Mesenchymal stem cell of Wharton's jelly (primary cell): ENCODE measurements around the gene RFTN1.

DNA sequence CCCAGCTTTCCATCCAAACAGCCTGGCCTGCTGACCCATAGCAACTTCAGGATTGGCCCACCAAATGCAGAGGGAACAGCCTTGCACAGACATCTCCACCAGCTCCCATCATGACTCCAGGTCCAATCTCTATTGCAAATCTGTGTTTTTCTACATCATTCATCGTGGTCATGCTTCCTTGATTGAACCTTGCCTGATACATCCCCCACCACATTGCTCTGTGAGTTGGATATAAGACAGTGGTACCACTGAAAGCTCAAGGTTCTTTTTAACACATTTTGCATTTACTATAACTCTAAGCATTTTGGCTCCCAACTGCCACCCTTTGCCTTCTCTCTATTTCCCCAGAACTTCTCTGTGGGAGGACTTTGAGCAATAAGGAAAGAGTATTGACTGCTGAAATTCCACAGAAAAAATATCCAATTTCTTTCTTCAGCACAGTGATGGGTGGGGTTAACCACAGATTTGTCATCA is 114.7 kb upstream of the GALNT15 start:
- CAGE, long polyA plus RNA = no peak

GRCh38 chr3:16063515-16064085 is 110.9 kb upstream of the GALNT15 start:
- CAGE, long polyA plus RNA = no peak

- CAGE, long polyA plus RNA = no peak
Measured at GRCh38 chr3:16103283-16103867, 71.1 kb upstream of the GALNT15 start.

DNA sequence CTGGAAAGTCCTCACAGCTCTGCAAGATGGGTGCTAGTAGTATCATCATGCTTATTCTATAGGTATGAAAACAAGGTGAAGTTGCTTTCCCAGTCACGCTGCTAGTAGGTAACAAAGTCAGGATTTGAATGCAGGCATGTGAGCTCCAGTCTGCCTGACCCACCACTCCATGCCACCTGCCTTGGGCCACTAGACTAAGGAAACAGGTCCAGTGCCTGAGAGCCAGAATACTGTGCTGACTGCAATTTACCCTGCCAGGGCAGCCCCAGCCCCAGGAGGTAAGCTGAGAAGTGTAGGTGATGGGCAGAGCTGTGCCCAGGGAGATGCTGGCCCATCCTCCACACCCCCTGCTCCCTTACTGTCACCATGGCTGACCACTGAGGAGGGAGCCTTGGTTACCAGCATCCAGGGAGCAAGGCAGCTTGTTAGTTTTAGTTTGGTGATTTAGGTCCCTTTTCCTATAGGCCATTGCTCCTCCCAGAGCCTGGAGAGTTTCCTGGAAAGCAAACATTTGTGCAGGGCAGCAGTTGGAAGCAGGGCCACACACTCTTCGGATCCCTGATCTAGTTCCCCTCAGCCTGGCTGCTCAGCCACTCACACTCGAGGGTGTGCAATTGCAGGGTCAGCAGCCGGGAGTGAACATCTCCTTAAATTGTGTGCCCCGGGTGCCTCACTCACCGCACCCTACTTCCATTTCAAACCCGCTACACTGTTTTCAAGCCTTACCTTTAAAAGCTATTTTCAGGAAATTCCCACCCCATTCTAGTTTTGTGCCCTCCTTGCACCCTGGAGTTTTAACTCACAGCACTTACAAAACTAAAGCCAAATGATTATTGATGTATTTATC is 2.0 kb downstream of the GALNT15 start:
- CAGE, long polyA plus RNA = no peak

DNA sequence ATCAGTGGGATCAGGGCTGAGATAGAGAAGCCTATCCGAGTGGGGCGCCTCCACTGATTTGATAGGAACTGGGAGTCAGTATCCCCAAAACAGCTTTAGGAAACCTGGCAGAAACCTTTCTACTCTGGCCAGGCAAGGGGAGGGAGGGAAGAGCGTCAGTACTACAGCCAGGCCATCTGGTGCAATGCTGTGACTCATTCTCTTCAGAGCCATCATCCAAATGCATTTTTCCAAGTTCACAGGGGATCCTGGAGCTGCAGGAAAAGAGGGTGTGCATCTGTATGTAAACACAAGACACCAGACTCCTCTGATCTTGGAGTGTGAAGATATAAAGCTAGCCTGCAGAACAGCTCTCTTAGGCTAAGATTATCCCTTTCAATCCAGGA is 9.2 kb downstream of the GALNT15 start:
- CAGE, long polyA plus RNA = no peak

- CAGE, long polyA plus RNA = no peak
Measured at GRCh38 chr3:16283421-16283897, 18.4 kb downstream of the OXNAD1 start.

GRCh38 chr3:16285914-16286658 is 21.1 kb downstream of the OXNAD1 start:
- CAGE, long polyA plus RNA = no peak

DNA sequence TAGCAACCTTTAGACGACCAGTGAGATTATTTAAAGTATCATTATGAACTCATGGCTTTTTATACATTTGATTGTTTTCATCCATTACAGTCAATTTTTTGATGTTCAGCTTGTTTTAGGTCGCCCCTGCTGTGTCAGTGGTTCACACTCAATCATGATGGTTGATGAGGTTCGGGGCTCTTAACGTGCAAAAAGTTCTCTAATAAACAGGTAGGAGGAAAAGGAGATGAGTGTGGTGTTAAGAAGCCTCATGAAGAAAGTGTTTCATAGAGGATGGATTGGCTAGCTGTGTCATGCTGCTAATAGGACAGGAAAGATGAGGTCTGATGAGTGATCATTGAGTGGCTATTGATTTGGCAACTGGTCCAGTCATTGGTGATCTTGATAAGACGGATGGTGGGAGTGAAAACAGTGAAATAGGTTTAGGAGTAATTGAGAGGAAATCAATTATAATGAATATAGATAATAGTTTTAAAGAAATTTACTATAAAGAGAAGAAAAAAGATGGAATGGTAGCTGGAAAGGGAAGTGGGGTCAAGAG is 42.2 kb downstream of the OXNAD1 start:
- CAGE, long polyA plus RNA = no peak

DNA sequence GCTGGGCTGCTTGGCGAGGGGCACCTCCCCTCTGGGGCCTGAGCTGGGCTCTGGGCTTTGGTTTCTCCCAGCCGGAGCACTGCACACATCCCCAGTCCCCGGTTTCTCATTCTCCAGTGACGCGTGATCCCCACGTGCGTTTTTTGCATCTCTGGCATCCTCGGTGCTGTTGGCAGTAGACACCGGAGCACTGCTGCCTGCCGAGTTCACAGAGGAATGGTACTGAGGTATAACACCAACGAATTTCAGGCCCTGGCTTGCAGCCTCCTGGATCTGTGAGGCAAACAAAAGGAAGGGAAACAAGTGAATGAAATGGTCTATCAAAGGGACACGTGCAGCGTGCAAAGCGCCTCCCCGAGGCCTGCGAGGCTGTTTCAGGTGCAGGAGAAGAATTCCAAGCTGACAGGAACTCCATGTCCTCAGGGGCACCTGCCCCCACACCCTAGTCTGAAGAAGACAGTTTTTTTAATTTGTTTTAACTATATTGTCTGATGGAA is 112.9 kb downstream of the OXNAD1 start:
- CAGE, long polyA plus RNA = no peak

- CAGE, long polyA plus RNA = no peak
Measured at GRCh38 chr3:16462467-16462871, 51.0 kb downstream of the RFTN1 start.

- CAGE, long polyA plus RNA = no peak
Measured at GRCh38 chr3:16481348-16481647, 32.2 kb downstream of the RFTN1 start.

GRCh38 chr3:16513401-16514163 is at the start of gene RFTN1:
Gene RFTN1, minus strand, starts transcription at chr3:16513699.
- CAGE, long polyA plus RNA = no peak

DNA sequence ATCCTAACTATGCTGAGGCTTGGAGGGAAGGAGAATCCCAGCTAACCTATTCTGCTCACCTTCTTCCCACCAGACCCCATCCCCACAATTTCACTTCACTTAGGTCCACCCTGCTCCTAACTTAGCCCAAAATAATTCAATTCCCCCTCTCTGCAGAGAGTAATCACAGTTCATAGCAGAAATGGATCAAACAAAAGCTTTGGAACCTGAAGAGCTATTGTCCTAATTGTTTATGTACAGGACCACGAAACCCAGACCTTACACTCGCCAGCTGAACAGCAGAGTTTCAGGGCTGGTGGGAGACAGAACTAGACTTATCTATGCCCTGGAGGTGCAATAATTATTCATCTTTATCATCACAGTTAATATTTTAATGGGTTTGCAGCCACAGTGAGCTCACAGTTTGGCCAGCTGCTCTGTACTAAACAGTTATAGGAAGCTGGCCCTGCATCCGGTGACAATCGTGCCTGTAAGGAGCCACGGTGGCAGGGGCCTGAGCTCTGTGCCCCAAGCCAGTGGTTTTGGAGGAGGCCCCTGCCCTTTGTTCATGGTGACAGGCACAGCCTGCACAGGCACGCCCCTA is 3.0 kb upstream of the RFTN1 start:
- CAGE, long polyA plus RNA = no peak

GRCh38 chr3:16900738-16901501 is 16.2 kb downstream of the PLCL2 start:
- CAGE, long polyA plus RNA = no peak

DNA sequence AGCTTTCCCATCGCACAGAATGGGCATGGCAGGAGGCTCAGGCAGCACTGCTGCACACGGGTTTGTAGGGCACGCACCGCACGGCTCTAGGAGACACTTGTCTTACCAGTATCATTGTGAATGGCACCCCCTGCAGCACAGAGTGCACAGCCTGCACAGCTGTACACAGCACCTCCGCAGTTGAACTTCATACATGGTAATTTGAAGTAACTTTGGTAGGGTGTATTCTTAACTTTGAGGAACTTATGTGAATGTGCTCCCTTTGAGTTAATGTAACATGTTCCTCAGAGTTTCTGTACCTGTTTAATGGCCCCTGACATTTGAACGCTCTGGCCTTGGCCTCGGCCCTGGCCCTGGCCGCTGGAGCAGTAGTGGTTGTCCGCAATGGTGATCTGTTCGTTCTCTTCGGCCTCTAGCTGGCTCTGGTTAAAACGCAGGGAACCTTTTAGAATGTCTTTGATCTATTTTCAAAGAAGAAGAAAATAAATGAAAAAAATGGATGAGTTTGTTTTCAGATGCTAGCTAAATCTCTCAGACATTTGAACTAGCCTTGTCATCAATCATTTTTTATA is 281.8 kb downstream of the PLCL2 start:
- CAGE, long polyA plus RNA = no peak

DNA sequence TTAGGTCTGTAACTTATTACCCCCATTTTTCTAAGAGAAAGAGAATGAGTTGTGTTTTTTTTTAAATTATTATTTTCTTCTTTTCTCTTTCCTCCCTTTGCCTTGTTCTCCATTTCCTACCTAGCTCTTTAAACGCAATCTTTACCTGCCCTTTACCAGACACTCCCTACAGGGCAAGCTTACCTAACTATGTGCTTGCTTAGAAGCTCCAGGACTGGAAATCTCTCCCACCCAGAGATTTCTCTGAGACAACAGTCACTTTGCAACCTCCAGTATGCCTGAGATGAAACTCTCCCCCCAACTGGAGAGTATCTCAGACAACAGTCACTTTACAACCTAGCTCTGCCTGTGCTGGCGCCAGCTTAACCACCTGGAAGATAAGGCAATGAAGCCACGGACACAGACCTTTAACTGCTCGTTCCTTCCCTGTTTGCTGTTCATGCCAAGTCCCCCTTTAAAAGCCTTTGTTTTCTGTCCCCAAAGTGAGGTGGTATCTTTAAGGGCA is 298.1 kb downstream of the PLCL2 start:
- CAGE, long polyA plus RNA = no peak

DNA sequence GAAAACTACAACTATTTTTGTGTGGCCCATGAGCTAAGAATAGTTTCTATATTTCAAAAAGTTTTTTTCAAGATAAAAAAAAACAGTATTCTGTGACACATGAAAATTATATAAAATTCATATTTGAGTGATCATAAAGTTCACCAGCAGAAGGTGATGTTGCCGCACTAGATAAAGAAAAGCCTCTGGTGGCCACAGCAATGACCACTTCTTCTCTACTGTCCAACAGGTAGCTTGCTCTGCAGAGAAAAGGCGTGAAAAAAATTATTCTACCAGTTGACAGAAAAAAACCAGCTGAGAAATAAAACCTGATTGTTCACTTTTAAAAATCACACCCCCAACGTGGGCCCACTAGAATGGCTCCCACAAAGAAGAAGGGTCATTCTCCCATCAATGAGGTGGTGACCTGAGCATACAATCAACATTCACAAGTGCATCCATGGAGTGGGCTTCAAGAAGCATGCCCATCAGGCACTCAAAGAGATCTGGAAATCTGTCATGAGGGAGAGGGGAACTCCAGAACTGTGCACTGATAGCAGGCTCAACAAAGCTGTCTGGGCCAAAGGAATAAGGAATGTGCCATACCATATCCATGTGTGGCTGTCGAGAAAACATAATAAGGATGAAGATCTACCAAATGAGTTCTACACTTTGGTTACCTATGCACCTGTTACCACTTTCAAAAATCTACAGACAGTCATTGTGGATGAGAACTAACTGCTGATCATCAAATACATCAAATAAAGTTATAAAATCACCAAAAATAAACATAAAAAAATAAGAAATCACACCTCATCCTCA is 277.4 kb downstream of the TBC1D5 start:
- CAGE, long polyA plus RNA = no peak

DNA sequence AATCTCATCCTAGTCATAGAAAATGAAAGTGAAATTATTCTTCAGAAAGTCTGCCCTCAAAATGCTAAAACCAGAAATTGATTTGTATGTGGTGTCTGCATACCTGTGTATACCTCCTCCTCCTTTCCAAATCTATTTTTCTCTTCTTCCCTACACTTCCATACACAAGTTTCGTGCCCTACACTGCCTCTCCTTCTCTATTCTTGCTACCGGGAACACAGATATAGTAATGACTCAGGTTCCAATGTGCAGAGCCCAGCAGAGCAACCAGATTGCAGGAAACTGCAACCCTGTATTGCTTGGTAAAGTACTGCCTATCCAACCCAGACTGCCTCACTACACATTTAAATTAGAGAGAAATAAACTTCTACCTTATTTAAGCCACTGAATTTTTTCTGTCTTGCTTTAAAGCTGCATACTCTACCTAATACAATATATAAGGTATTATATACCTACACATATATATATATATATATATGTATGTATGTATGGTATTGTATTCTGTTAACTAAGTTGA is 7.5 kb upstream of the TBC1D5 start:
- CAGE, long polyA plus RNA = no peak

- CAGE, long polyA plus RNA = no peak
Measured at GRCh38 chr3:18396894-18397185, 28.3 kb downstream of the SATB1 start.

DNA sequence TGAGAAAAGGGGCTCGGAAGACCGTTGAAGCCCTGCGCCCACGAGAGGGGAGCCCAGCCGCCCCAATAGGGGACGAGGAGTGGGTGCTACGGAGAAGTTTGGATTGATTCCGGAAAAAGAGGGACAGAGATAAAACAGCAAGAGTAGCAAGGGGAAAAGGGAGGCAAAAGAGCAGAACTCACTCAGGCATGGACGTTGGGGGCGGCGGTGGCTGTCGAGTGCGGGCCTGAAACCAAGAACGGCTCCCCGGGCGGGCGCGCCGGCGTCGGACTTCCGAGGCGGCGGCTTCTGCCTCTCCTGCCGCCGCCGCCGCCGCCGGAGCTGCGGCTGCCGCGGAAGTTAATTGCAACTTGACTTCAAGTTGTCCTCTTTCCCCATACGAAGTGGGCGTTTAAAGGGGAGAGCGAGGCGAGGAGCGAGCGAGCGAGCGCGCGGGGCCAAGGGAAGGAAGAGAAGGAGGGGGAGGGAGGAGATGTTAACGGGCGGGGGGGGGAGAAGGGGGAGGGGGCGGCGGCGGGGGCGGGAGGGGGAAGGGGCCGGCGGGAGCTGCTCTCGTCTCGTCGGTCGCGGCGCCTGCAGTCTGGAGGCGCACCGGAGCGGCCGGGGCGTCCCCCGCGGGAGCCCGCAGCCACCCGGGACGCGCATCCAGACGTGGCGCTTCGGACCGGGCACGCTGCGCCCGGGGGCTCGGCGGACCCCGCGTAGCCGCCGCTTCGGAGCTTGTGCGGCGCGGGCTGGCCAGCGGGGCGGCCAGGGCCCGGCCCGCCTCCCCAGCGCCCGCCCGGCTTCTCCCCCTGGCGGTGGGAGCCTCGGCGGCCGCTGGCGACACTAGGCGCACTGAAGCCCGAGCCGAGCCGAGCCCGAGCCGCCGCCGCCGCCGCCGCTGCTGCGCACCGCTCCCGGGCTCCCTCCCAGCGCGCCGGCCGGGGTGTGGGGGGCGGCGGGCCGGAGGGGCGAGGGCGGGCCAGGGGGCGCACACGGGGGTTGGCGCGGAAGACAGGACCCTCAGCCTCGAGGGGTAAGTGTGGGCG is 19.6 kb upstream of the SATB1 start:
- CAGE, long polyA plus RNA = no peak